Bronchial epithelial cell (primary cell): ENCODE data around the gene OMP.

DNA sequence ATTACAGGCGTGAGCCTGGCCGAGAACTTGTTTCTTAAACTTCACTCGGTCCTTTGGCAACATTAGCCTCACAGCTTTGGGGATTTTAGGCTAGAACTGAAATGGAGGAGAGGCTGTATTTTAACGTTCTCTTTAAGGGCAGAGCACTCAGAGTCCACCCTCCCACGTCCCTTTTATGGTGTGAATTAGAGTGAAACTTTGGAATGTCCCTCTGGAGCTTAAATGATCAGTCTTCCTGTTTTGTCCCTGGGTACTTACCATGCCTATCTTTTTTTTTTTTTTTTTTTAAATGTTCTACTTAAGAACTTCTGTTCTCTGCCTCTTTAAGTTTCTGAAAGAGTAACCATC is 11.4 kb downstream of the UVRAG start:
- RRBS, 2 experiments, result no CpG with 5 or more reads among the region's 5 CpGs

- RRBS, 2 experiments, result no CpG with 5 or more reads among the region's 5 CpGs
These were observed 96.8 kb downstream of the UVRAG start for GRCh38 chr11:75911782-75912301.

- RRBS, 2 experiments, result no CpG with 5 or more reads among the region's 4 CpGs
These were observed 190.6 kb downstream of the UVRAG start for GRCh38 chr11:76005689-76005932.

DNA sequence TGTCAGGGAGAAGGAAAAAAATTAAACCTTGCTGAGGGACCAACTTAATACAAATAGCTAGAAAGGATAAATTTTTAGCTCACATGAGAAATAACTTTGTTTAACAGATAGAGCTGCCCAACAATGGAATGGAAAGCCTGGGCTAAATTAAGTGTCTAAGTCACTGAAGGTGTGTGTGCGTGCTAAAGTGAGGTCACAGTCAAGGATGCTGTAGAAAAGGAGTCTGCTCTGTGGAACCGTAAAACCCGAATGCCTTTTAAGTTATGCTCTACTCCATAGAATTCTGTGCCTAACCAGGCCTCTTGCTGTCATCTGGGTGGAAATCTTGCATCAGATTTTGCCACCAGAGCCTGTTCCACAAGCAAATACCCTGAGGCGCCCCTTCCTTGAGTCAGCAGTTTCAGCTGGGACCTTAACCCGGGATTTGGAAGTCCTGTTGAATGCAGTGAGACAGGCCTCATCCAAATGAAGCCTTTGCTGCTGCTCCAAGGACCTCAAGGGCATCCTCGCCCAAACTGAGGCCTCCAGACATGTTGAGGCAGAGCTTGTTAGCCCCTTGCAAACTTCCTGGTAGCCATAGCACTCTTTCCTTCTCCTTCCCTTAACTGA is 109.8 kb downstream of the WNT11 start:
- RRBS, 2 experiments, result no CpG with 5 or more reads among the region's 6 CpGs

GRCh38 chr11:76120211-76121093 is 85.8 kb downstream of the WNT11 start:
- RRBS, 2 experiments, result no CpG with 5 or more reads among the region's 6 CpGs

DNA sequence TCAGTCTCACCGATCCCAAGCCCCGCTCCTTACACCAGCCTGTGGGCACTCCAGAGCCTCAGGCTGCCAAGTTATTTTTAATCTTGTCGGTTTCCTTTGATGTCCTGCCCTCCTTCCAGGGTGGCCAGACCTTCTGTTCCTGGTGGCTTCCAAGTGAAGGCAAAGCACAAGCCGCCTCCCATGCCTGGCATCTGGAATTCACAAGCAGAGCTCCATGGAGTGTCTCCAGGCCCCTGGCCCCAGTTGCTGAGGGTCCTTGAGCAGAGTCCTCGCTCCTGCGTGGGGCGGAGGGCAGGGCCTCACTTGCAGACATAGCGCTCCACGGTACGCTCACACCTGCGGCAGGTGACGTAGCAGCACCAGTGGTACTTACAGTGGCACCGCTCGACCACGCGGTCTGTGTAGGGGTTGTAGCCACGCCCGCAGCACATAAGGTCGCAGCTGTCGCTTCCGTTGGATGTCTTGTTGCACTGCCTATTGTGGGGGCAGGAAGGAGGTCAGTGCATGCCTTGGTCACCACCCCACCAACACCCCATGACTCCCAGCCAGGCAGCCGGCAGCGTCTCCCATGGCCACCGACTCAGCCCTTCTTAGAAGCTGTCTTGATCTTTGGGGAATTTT is 19.4 kb downstream of the WNT11 start:
- RRBS, 2 experiments, result no CpG with 5 or more reads among the region's 24 CpGs

GRCh38 chr11:76501066-76502302 is 56.7 kb downstream of the EMSY start:
- RRBS, 2 experiments, result no CpG with 5 or more reads among the region's 5 CpGs

DNA sequence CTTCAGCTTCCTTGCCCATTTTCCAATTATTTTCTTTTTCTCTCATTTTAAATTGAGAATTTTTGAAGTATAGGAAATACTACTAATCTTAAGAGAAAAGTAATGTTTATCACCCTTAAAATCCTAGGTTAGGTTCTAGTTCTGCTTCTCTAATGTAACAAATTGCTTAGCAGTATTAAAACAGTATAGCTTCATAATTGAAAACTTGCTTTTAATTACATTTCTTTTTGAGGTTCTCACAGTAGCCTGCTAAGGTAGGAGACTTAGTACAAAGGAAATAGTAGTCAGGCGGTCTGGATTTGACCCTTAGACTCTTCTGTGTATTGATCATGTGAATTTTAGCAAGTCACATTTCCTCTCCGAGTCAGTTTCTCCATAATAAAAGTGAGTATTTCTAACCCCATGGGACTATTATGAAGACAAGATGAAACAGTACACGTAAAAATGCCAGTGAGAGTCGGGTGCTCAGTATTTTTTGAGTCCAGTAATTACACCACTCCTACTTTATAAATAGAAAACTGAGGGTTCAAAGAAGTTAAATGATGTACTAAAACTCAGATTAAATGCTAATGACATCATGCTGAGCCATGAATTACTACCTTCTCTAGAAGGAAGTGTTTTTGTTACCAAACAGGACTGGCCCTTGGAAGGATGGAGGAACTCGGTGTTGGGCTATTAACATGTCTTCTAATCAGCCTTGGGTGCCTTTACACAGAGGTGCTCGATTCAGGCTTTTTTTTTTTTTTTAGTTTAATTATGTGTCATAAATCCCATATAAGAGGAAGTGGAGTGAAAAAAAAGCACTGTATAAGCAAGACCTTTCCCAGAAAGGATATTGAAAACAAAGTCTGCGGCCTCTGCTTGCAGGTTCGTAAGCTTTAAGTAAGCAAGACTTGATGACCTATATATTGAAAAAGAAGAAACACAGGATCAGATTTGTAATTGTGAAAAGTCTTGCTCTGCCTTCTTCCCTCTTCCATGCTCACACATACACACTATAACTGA is 108.9 kb downstream of the EMSY start:
- RRBS, 2 experiments, result no CpG with 5 or more reads among the region's 8 CpGs

DNA sequence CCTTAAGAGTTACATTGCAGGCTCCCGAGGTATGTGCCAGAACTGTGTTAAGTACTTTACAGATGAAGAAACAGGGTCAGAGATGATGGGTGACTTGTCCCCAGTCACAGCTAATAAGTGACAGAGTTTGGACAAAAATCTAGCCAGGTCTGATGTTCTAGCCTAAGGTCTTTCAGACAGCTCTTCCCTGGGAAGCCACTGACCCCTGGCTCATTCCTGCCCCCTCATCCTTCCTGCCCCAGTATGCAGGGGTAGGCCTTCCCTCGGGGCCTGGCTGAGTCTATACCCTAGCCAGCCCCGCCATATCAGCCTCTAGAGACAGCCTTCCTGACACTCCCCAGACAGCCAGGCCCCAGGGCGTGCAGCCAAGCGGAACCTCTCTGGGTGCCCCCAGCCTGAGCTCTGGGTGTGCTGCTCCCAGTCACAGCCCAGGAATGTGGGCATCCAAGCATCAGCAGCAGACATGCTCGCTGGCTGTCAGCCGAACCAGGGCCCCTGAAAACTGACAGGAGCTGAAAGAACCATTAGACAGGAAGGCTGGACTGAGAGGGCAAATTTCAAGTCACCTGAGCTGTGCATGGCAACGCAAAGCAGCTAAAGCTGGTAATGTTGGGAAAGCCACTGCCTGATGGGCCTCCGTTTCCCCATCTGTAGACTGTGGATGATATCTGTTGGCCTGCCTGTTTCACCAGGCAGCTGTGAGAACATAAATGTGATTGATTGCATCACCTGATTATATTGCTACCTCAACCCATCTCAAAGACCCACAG is 93.3 kb downstream of the LRRC32 start:
- RRBS, 2 experiments, result no CpG with 5 or more reads among the region's 9 CpGs

- RRBS, 2 experiments, result 3 to 6% methylated on average over 6 to 10 of the region's 29 CpGs
These were observed 620 bp downstream of the LRRC32 start for GRCh38 chr11:76669734-76670520.

DNA sequence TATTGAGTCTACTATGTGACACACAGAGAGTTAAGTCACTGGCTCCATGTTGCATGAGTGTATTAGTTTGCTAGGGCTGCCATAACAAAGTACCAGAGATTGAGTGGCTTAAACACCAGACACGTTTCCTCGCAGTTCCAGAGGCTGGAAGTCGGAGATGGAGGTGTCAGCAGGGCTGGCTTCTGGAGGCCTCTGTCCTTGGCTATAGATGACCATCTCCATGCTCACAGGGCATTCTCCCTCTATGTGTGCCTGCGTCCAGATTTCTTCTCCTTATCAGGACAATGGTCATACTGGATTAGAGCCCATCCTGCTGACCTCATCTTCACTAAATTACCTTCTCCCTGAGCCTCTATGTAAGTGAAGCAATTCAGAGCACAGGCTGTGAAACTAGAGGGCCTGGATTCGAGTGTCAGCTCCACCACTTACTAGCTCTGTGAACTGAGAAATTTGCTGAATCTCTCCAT is 13.1 kb upstream of the TSKU start:
- RRBS, 2 experiments, result no CpG with 5 or more reads among the region's 5 CpGs

- RRBS, 2 experiments, result no CpG with 5 or more reads among the region's 2 CpGs
These were observed 2.4 kb downstream of the ACER3 start for GRCh38 chr11:76863070-76863549.

- RRBS, 2 experiments, result no CpG with 5 or more reads among the region's 14 CpGs
These were observed 71.0 kb upstream of the B3GNT6 start for GRCh38 chr11:76962825-76963970.

GRCh38 chr11:77071940-77072751 is 5.4 kb downstream of the CAPN5 start:
- RRBS, 2 experiments, result no CpG with 5 or more reads among the region's 11 CpGs

DNA sequence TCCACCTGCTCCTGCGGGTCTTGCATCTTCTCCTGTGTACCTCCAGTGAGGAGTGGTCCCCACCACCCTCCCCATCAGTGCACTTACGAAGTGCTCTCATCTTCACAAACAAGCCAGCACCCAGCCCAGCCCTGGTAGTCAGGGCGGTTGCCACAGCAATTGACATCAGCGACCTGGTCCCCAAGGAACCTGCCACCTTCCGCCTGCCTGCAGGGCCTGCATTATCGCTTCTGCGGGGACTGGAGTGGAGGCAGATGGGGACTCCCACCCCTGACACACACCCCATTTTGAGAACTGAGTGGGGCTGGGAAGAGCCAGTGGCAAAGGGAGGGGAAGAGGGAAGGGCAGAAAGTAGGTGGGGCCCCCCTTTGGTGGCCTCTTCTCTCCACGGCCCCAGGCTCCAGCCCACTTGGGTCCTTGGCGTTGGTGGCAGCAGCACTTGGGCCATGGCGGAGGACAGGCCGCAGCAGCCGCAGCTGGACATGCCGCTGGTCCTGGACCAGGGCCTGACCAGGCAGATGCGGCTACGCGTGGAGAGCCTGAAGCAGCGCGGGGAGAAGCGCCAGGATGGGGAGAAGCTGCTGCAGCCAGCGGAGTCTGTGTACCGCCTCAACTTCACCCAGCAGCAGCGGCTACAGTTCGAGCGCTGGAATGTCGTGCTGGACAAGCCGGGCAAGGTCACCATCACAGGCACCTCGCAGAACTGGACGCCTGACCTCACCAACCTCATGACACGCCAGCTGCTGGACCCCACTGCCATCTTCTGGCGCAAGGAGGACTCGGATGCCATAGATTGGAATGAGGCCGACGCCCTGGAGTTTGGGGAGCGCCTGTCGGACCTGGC is at the start of gene OMP:
OMP (plus strand) TSS at position 447 of the 844 bp plus-strand sequence.
- RRBS, 2 experiments, result no CpG with 5 or more reads among the region's 35 CpGs

GRCh38 chr11:77199333-77199929 is 71.4 kb downstream of the MYO7A start:
- RRBS, 2 experiments, result no CpG with 5 or more reads among the region's 15 CpGs

- RRBS, 2 experiments, result no CpG with 5 or more reads among the region's 2 CpGs
These were observed 24.4 kb upstream of the PAK1 start for GRCh38 chr11:77498354-77498616.

- RRBS, 2 experiments, result no CpG with 5 or more reads among the region's 26 CpGs
These were observed 85.6 kb downstream of the RSF1 start for GRCh38 chr11:77734799-77735461.

DNA sequence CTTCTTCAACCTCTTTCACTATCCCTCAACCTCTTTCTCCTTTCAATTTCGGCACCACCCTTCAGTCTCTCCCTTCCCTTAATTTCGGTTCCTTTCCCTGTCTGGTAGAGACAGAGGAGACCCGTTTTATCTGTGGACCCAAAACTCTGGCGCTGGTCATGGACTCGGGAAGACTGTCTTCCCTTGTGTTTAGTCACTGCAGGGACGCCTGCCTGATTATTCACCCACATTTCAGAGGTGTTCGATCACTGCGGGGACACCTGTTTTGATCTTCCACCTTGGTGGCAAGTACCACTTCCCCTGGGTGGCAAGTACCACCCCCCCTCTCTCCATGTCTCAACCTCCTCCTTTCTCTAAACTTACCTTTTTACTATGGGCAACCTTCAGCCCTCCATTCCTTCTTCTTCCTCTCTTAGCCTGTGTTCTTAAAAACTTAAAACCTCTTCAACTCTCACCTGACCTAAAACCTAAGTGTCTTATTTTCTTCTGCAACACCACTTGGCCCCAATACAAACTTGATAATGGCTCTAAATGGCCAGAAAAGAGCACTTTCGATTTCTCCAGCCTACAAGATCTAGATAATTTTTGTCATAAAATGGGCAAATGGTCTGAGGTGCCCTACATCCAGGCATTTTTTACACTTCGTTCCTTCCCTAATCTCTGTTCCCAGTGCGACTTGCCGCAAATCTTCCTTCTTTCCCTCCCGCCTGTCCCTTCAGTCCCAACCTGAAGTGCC is 2.0 kb upstream of the NDUFC2 start:
- RRBS, 2 experiments, result no CpG with 5 or more reads among the region's 13 CpGs

DNA sequence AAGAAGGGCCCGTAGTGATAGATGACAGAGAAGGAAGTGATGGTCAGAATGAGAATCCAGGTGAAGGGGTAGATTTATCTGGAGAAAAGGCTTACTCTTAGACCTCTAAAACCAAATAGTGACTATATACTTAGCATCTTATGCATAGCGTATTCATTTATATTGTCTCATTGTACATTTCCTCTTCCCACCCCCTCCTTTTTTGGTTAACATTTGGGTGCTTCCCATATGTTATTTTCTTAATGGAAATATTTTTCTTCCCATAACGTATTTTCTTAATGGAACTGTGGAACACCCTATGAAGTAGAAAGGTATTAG is 87.1 kb downstream of the GAB2 start:
- RRBS, 2 experiments, result no CpG with 5 or more reads among the region's 3 CpGs